Cardiac fibroblast (primary cell): ENCODE data around the gene CFAP141.

DNA sequence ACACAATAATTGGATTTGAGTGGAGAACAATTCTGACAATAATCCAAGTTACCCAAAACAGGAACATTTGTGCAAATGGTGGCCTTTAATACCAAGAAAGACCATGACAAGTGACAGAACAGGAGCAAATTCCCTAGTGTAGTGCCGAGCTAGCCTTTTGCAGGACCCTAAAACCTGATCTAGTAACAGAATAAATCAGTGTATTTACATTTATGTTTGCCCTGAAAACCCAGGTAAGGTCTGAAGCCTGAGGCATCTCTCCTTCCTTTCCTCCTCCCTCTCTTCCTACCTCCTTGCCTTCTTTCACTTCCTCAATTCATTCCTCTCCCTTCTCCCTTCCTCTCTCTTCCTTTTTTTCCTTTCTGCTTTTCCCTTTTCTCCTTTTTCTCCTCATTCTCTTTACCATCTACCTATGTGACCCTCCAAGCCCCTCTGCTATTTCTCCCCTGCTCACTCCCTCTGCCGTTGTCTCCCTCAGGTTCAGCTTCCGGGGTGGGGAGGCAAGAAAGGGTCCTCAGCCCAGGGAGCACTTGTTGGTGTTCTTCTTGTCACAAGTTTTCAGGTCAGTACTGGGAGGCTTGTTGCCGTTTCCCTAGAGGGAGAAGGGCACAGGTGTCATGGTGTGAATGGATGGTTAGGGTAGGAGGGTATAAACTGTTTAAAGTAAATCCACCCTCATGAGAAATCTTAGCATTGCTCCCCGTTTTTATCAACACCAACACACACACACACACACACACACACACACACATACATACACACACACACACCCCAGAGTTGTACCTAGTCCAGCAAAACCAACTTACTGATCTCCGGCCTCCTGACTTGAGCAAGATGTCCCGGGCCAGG is 4.3 kb downstream of the RAB13 start:
- RRBS, result no CpG with 5 or more reads among the region's 7 CpGs

- RRBS, result no CpG with 5 or more reads among the region's 1 CpG
Observed at GRCh38 chr1:153984288-153984650, 1.9 kb downstream of the RAB13 start.

GRCh38 chr1:154158336-154158795 is 33.5 kb downstream of the TPM3 start:
- RRBS, result no CpG with 5 or more reads among the region's 3 CpGs

DNA sequence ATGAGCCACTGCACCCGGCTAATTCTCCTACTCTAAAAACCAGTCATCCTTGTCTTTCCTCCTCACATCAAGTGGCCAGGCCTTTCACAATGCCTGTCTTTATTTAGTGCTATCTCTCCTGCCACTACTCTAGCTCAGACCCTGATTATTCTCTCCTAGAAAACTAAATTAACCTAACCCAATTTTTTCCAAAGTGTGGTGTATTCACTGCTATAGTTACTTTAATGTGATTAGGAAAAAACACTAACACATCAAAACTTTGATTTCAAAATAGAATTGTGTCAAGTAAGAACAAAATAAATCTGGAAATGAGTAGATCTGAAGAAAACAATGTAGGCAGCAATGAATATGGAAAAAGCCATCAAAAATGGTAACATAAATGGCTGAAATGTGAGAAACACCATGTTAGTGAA is 27.5 kb downstream of the TPM3 start:
- RRBS, result no CpG with 5 or more reads among the region's 1 CpG

- RRBS, result no CpG with 5 or more reads among the region's 9 CpGs
Observed at GRCh38 chr1:154172851-154173339, 19.0 kb downstream of the TPM3 start.

DNA sequence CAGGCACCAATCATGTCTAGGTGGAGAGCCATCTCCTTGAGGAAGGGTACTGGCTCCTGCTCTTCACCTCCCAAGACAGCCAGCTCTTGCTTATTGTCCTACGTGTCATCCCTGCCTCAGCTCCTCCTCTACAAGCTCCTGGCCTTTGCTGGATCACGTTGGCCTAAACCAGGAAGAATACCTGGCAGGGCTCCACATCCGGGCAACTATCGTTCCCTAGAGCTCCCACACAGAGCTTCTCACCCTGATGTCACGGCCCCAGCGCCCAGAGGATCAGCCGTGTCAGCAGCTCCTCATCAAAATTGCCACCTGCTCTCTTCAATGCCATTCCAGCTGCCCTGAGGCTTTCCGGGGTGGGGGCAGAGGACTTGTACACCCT is 1.9 kb upstream of the TPM3 start:
- RRBS, result no CpG with 5 or more reads among the region's 8 CpGs

- RRBS, result no CpG with 5 or more reads among the region's 8 CpGs
Observed at GRCh38 chr1:154205851-154206909, at the start of gene CFAP141. CFAP141 (minus strand) TSS chr1:154206333.

GRCh38 chr1:154327498-154327928 is 2.2 kb downstream of the ATP8B2 start:
- RRBS, result no CpG with 5 or more reads among the region's 2 CpGs

GRCh38 chr1:154349517-154350080 is 24.3 kb downstream of the ATP8B2 start:
- RRBS, result no CpG with 5 or more reads among the region's 6 CpGs

- RRBS, result no CpG with 5 or more reads among the region's 7 CpGs
Observed at GRCh38 chr1:154385275-154385849, 19.8 kb upstream of the IL6R start.

DNA sequence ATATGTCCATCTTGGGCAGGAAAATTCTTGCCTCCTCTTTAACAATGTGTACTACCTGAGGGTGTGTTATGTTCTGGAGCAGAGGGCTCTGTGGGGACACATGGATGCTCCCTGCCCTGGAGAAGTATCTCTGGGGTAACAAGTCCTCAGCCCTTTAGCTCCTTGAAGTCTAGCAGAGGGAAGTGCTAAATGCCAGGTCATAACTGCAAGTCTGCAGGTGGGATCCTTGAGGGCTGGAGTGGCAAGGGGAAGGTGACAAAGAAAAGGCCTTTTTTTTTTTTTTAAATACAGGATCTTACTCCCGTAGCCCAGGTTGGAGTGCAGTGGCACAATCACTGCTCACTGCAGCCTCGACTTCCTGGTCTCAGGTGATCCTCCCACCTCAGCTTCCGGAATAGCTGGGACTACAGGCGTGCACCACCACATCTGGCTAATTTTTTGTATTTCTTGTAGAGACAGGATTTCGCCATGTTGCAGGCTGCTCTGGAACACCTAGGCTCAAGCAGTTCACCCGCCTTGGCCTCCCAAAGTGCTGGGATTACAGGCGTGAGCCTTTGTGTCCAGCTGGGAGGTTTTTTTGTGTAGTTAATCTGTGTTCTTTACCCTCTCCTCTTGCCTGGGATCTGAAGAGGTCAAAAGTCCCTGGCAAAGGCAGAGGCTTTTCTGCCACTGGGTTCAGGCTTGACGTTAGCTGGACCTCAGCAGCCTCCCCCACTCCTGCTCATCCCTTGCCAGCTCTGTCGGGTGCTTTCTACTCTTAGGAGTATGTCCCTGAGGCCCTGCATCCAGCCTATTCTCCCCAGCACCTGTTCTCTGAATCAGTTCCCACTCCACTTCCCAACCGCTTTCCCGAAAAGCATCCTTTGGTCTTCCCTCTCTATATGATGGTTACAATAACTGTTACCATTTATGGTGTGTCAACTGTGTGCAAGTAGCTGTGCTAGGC is 5.1 kb downstream of the IL6R start:
- RRBS, result no CpG with 5 or more reads among the region's 11 CpGs

DNA sequence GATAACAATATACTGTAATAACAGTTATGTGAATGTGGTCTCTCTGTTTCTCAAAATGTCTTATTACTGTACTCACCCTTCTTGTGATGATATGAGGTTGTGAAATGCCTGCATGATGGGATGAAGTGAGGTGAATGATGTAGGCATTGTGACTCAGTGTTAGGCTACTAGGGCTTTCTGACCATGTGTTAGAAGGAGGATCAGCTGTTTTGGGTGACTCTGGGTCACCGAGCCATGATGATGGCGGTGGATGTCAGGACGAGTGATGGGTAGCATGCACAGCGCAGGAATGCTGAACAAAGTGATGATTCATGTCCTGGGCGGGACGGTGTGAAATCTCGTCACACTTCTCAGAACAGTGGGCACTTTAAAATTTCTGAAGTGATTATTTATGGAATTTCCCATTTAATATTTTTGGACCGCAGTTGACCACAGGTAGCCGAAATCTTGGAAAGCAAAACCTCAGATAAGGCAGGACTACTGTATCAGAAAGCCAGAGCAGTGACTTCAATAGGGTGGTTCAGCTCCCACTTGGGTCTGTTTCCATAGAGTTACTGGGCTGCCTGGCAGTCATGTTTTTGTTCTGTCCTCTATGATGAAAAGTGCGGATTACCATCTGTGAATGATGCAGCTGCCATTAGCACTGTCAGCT is 26.5 kb downstream of the IL6R start:
- RRBS, result no CpG with 5 or more reads among the region's 10 CpGs

DNA sequence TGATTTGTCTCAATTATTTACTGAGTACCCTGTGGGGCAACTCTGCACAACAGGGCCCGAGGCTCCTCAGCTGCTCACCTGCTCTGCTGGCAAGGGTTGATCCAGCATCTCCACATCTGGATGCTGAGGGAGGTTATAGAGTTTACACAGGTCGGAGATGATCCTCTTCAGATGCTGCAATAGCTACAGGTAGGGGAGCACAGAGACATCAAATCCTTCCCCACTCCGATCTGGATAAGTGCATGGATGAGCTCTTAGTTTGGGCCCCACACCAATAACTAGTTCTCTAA is 3.2 kb downstream of the UBE2Q1 start:
- RRBS, result no CpG with 5 or more reads among the region's 3 CpGs

GRCh38 chr1:154596769-154597461 is 11.1 kb downstream of the ADAR start:
- RRBS, result no CpG with 5 or more reads among the region's 11 CpGs

DNA sequence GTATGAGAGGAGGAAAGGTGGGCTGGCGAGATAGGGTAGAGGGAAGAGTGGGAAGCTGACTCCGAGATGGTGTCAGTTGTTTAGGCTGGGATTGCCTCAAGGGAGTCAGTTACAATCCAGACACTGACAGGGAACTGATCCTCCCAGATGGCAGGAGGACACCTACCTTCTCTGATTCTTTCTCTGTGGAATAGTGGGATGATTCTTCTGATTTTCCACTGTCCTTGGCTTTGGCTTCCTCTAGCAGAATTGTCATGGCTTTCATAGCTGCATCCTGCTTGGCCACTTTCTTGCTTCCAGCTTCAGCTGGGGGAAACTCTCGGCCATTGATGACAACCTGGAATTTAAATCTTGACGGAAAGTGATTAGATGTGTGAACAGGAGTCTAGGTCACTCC is 9.8 kb downstream of the ADAR start:
- RRBS, result no CpG with 5 or more reads among the region's 4 CpGs

- RRBS, result no CpG with 5 or more reads among the region's 2 CpGs
Observed at GRCh38 chr1:154715930-154716241, 107.9 kb upstream of the ADAR start.

GRCh38 chr1:154726483-154726853 is 118.5 kb upstream of the ADAR start:
- RRBS, result 72% methylated on average over 4 of the region's 11 CpGs

GRCh38 chr1:154760153-154761046 is 109.7 kb downstream of the KCNN3 start:
- RRBS, result 5% methylated on average over 26 of the region's 71 CpGs

DNA sequence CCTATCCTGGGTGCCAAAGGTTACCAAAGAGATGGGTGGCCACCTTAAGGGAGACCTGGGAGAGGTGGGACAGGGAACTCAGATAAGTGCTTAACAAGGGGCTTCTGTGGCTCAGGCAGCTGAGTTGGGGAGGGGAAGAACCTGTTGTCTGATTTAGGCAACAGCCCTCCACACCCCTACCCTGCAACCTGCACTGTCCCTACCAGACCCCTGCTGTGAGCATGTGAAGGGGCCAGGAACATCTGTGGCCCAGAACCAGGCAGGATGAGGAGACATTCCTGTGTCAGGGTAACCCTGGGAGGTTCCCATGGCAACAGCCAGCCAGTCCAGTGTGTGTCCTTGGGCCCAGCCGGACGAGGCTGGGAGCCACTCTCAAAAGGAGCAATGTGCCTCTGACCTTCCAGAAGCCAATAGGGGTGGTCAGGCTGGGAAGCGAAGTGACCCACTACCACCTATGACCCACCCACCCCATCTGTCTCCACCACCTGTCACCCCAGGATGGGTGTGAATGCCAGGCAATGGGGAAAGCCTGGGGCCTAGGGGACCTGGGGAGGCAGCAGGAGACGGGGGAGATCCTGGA is 4.8 kb upstream of the PMVK start:
- RRBS, result no CpG with 5 or more reads among the region's 4 CpGs